A375 (cell line): ENCODE results near the gene MLF2.

DNA sequence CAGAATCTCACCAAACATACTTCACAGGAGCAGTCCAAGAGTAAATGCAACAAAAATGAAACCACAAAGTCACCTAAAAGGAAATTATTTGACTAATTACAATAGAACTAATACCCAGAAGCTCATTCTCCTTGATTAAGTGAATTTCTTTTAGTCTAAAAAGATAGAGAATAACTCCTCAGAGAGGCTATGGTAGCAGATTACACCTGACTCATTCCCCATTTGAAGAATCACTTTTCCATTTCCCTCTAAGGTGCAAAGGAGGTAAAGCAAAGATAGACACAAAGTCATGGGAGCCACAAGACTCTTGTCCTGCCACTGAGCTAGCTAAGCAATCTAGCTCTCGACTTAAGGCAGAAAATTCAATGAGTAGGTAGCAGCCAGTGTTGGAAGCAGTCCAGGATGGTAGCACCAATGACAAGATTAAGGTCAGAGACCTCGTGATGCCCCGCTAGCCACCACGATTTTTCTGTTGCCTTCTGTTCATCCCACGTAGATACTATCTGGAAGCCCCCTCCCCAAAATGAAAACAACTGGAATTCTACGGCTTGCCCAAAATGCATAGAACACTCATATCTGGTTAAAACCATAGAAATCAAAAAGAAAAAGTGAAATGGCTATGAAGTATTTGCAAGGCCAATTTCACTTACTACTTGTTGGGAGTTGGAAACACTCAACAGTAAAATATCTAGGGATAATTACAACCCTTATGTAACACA lies 1.4 kb downstream of the VAMP1 start:
- RAMPAGE, long total RNA, result no peak

GRCh38 chr12:6492760-6493130 lies 317 bp downstream of the MRPL51 start:
- RAMPAGE, long total RNA, result no peak

DNA sequence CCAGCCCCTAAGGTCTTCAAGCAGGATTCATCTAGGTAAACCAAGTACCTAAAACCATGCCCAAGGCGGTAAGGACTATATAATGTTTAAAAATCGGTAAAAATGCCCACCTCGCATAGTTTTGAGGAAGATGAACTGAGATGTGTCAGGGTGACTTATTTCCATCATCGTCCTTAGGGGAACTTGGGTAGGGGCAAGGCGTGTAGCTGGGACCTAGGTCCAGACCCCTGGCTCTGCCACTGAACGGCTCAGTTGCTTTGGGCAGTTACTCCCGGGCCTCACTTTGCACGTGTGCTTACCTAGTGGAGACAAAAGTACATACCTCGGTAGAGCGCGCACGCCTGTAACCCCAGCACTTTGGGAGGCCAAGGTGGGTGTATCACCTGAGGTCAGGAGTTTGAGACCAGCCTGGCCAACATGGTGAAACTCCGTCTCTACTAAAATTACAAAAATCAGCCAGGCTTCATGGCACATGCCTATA lies 4.6 kb downstream of the GAPDH start:
- RAMPAGE, long total RNA, result no peak

DNA sequence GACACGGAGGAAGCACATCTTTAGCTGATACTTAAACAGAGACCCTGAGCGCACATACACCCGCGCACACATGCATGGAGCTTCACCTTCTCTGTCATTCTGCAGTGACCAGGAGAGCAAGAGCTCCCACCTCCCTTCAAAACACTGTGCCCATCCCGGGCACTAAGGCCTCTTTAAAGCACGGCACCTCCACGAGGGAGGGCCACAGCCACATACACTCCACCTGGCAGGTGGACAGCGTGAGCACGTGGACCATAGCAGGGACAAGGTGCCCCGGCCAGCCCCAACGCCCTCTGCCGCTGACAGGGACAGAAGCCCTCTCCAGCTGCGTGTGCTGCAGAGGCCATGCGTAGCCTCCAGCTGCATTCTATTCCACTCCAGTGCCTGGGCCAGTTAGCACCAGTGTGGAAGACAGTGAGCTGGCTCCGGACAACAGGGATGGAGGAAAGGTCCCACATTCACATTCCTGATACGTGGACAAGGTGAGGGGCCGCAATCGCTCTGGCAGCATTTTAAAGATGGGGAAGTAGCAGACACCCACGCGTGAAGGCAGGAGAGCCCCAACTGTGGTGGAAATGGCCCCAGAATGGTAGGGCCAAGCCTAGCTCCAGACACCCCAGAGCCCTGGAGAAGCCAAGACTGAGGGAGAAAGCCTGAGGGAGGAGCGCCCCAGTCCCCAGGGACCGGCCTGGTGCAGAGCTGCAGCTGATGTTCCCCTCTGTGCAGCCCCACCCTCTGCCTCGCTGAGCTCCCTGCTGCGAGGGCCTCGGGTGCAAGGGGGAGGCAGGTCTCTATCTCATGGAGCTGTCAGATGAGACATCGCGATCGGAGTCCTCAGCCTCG lies 5.6 kb downstream of the GAPDH start:
- RAMPAGE, long total RNA, result no peak

GRCh38 chr12:6551432-6552615 lies 4.0 kb downstream of the IFFO1 start:
- RAMPAGE, long total RNA, result no peak

- RAMPAGE, long total RNA, result no peak
Observed at GRCh38 chr12:6556624-6557451, 996 bp upstream of the IFFO1 start.

- RAMPAGE, long total RNA, result no peak
Observed at GRCh38 chr12:6569191-6569735, 1.2 kb upstream of the NOP2 start.

- RAMPAGE, long total RNA, result no peak
Observed at GRCh38 chr12:6587270-6588168, 19.4 kb upstream of the NOP2 start.

GRCh38 chr12:6592806-6593316 lies 14.3 kb downstream of the CHD4 start:
- RAMPAGE, long total RNA, result no peak

- RAMPAGE, long total RNA, result no peak
Observed at GRCh38 chr12:6605617-6606097, 1.5 kb downstream of the CHD4 start.

DNA sequence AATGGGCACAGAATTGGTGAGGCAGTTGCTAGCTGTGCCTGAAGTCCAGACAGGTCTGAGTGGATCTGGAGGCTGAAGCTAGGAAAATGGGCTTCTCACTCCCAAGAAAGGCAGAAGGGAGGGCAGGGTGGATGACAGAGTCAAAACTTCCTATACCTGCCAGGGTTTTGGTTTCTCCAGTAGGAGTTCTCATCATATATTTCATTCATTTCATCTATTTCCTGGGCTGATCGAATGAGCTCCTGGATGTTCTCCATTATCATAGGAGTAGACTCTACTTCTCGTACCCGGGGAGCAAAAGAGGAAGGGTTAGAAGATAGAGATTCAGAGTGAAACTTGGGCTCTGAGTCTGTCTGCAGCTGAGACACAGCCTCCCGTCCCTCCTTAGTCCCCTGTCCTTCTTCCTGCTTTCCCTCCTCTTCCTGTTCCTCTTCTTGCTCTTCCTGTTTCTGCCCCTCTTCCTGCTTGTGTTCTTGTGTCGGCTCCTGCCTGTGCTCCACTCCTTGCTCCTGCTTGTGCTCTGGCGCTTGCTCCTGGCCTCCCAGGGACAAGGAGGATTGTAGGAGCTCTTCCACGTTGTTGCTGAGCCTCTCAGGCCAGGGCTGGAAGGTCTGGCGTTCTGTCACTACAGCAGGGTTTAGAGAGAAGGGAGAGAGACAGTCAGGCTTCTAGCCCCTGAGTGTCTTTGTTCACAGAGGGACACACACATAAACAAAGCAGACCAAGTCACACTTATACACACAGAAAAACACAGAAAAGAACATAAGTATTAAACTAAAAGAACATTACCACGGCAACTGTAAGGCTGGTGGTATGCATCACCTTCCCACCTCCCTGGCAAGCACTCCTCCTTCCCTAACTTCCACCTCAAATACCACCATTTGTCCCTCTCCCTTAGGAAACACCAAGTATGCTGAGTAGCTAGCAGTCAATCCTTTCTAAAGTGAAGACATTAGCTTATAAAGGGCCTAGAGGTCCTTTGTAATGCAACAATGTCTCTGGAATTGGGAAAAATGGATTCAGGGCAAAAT lies 2.9 kb downstream of the ACRBP start:
- RAMPAGE, long total RNA, result no peak

GRCh38 chr12:6689649-6690019 lies 459 bp upstream of the ZNF384 start:
- RAMPAGE, long total RNA, result no peak

DNA sequence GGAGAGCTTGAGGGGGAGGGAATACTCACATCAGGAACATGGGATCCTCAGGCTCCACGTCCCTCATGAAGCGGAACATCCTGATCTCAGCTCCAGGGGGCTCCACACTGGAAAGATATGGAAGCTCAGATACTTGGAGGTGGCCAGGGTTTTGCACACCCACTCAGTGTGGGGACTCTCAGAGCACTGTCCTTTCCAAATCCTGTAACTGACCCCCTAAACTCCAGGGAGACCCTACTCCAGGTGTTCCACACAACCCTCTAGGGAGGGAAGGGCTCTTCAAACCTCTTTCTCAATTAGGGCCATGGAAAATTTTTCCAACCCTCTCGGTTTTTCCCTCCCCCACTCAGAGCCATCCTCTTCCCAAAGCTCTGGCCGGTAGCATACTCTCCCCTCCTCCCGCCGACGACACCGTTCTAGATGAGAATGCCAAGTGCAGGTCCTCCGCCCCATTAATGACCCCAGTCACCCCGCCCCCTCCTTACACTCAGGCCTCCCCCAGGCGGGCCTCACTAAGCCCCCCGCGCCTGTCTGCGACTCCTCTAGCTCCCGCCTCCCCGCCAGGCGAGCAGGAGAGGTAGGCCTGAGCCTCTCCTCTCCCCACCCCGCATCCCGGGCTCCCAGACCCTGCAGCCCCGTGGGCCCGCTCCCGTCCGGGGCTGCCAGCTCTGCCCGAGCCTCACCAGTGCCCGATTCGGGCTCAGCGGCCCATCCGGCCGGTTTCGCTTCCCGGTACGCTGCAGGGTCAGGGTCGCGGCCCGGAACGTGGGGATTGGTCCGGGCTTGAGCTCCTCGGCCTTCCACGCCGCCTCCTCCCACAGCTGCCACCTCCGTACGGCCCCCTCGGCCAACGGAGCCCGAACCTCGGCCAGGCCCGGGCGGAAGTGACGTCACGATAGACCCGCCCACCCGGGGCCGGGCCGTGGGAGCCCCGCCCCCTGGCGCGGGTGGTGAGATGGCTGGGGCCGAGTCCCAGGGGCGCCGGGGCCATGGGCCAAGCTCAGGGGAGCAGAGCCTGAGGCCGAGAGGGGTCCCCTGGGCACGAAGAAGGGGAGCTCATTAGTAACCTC lies at the start of gene MLF2:
Gene MLF2, minus strand, starts transcription at position 886 of the 1,070 bp plus-strand sequence.
- RAMPAGE, long total RNA, result no peak

DNA sequence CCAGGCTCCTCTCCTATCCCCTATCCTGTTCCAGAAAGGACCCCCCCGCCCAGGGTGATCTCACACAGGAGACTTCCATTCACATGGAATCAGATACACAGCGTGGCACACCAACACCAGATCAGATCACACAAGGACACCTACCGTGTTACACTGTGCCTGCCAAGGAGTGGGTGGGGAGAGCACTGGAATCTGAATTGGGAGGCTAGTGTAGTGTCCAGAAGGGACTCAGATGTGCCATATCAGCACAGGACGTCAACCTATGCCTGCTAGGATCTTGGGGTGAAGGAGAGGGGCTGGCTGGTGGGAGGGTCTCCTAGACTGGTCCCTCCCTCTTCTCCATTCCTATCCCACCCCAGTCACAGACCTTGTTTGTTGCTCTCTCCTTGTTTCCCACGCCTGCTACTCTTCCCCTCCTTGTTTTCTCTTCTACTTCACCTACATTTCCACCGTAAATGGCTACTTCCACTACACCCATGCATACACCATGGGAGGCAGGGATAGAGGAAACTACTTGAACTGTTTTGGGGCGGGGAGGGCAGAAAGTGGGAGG lies 2.4 kb downstream of the PTMS start:
- RAMPAGE, long total RNA, result no peak

- RAMPAGE, long total RNA, result no peak
Observed at GRCh38 chr12:6774528-6775507, 2.5 kb downstream of the LAG3 start.

- RAMPAGE, long total RNA, result no peak
Observed at GRCh38 chr12:6867678-6868465, 541 bp downstream of the TPI1 start.

DNA sequence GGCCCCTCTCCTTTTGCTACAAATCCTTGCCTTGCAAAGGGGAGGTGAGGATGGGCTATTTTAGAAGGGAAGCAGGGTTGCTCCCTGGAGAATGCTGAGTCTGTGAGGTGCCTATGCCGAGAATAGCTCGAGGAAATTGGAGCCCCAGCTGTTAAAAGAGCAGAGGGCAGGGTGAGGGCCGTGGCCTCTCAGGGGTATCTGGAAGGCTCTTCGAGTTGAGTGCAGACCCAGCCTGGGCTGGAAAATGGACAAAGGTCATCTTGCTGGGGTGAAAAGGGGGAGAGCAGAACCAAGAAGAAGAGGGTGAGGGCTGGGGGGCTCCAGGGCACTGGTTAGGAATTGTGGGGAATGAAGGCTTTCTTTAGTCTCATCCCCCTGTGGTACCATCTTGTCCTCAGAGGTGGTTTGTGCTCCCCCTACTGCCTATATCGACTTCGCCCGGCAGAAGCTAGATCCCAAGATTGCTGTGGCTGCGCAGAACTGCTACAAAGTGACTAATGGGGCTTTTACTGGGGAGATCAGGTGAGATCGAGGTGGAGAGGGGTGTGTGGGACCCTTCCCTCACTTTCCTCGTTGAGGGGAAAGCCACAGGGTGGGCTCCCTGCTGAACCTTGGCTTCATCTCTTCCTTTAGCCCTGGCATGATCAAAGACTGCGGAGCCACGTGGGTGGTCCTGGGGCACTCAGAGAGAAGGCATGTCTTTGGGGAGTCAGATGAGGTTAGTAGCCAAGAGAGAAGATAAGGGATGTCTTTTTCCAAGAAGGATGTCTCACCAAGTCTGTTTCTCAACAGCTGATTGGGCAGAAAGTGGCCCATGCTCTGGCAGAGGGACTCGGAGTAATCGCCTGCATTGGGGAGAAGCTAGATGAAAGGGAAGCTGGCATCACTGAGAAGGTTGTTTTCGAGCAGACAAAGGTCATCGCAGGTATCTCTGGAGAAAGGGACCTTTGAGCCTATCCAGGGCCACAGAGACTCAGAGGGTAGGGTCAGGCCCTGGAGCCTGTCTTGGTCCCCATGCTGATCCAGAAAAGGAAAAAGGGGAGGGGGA lies 1.5 kb downstream of the TPI1 start:
- RAMPAGE, long total RNA, result no peak

- RAMPAGE, long total RNA, result no peak
Observed at GRCh38 chr12:6869514-6870195, 2.3 kb downstream of the TPI1 start.

DNA sequence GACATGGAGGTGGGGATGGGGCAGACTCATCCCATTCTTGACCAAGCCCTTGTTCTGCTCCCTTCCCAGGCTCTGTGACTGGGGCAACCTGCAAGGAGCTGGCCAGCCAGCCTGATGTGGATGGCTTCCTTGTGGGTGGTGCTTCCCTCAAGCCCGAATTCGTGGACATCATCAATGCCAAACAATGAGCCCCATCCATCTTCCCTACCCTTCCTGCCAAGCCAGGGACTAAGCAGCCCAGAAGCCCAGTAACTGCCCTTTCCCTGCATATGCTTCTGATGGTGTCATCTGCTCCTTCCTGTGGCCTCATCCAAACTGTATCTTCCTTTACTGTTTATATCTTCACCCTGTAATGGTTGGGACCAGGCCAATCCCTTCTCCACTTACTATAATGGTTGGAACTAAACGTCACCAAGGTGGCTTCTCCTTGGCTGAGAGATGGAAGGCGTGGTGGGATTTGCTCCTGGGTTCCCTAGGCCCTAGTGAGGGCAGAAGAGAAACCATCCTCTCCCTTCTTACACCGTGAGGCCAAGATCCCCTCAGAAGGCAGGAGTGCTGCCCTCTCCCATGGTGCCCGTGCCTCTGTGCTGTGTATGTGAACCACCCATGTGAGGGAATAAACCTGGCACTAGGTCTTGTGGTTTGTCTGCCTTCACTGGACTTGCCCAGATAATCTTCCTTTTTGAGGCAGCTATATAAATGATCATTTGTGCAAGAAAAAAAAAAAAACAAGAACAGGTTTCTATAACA lies 2.7 kb downstream of the SPSB2 start:
- RAMPAGE, long total RNA, result no peak

- RAMPAGE, long total RNA, result no peak
Observed at GRCh38 chr12:6948915-6949178, 2.3 kb upstream of the PTPN6 start.